GM12891 (cell line): ENCODE data around the genes PAQR7, SLC30A2, CD52 and HMGN2.

- RRBS: no CpG with 5 or more reads among the region's 15 CpGs
These were observed 72.0 kb upstream of the SELENON start for GRCh38 chr1:25727785-25728635.

GRCh38 chr1:25800909-25801433 is 978 bp downstream of the SELENON start:
- RRBS: no CpG with 5 or more reads among the region's 14 CpGs

DNA sequence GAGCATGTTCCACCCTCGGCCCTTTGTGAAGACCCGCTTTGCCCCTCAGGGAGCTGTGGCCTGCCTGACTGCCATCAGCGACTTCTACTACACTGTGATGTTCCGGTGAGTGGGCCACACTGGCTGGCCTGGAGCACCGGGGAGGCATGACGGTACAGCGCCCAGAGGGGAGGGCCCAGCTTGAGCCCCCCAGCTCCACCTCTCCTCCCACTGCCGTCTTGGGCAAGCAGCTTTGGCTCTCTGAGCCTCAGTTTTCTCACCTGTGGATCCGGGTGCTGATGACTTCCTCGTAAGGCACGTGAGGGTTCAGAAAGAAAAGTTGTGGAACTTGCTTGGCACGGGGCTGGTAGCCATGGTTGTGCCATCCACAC is 9.0 kb downstream of the SELENON start:
- RRBS: no CpG with 5 or more reads among the region's 12 CpGs

DNA sequence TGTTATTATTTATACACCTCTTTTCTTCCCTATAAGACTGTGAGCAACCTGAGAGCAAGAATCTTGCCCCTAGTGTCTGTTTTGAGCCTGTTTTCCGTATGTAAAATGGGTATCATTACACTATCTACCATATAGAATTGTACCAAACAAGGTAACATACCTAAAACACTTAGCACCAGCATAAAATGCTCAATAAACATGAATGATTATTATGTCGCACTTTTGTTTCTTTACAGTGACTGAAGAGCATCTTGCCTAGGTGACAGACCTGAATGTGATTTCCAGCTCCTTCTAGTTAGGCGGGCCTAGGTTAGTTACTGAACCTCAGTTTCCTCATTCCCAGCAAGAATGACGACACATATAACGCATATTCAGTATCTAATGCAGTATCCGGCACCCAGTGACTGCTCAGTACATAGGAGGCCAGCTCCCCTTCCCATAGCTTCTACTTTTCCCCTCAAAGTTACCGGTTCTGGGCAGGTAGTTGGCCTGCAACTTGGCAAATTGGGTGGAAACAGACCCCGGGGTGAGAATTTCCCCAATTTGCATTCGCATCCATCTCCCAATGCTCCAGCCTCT is 823 bp downstream of the AUNIP start:
- RRBS: 26% methylated on average over 2 of the region's 9 CpGs

GRCh38 chr1:25875403-25876336 is at the start of gene PAQR7:
Gene PAQR7 (minus strand): TSS chr1:25875708.
- RRBS: 2% methylated on average over 18 of the region's 81 CpGs

- RRBS: 3% methylated on average over 35 of the region's 60 CpGs
These were observed 16.3 kb upstream of the STMN1 start for GRCh38 chr1:25922245-25923143.

DNA sequence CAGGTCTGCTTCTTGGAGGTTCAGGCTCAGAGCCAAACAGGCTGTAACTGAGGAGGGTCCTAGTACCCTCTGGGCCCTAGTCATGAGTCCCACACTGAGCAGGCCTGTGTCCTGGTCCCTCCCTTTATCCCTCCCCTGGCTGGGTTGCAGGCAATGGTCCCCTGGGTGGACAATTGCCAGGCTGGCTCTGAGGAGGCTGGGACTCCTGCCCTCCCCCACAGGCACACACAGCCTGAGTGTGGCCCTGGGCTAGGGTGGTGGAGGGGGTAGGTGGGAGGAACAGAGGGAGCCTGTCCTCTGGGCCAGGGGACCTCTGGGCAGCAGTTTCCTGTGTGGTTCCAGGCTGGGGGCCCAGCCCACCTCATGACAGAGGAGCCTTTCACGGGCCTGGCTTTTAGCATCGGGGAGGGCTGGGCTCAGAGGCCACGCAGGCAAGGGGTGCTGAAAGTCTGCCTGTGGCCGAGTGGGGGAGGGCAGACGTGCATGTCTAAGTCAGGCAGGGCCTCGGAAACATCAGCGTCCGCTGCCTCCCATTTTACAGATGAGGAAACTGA is 6.9 kb downstream of the EXTL1 start:
- RRBS: no CpG with 5 or more reads among the region's 8 CpGs

DNA sequence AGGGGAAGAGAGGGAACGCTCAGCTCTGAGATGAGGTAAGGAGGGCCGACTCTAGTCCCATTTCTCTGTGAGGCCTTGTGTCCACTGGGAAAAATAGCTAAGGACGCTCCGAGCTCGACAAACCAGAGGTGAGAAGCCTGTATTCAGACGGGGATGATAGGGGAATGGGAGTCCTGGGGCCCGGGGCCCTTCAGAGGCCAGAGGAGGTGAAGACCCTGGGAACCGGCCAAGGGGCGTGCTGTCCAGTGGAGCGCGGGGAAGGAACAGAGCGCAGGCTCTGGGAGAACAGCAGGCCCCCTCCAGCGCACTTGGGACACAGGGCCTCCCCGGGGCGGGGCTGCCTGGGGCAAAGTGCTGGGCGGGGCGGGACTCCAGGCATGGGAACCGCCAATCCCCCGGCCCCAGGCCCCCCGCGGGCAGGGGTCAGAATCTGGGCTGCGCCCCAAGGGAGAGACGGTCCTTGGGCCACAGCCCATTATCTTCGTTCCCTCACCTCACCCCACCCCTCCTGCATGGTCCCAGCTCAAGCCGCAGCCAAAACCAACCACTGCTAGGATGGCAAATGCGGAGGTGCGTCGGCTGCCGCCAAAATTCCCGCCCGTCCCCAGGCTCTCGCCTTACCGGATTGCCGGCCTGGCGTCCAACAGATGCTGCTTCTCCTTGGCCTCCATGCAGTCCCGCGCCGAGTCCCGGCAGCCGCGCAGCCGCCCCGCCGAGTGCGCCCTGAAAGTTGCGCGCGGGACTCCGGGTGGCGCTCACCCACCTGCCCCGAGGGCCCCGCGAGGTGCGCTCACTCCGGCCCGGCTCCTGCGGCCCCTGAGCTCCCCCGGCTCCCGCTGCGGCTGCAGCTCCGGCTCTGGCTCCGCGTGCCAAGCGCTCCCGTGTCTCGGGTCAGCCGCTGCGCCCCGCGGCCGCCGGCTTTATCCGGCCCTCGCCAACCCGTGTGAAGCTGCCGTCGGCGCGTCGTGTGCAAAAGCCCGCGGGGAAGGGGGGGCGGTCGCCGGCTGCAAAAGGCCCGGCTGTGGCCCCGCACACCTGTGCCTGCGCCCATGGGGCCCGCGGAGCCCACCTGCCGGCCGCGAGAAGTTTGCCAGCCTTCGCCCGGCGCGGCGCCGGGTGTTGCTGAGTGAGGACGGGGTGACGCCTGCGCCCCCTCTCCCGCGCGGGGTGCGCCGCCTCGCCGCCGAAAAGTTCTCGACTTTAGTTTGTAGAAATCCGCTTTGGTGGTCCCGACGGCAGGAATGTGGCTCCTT is at the start of gene SLC30A2:
Gene SLC30A2, minus strand, starts transcription at position 893 of the 1,253 bp plus-strand sequence.
- RRBS: 6% methylated on average over 45 of the region's 114 CpGs

- RRBS: no CpG with 5 or more reads among the region's 16 CpGs
These were observed 3.8 kb upstream of the SLC30A2 start for GRCh38 chr1:26049370-26050389.

DNA sequence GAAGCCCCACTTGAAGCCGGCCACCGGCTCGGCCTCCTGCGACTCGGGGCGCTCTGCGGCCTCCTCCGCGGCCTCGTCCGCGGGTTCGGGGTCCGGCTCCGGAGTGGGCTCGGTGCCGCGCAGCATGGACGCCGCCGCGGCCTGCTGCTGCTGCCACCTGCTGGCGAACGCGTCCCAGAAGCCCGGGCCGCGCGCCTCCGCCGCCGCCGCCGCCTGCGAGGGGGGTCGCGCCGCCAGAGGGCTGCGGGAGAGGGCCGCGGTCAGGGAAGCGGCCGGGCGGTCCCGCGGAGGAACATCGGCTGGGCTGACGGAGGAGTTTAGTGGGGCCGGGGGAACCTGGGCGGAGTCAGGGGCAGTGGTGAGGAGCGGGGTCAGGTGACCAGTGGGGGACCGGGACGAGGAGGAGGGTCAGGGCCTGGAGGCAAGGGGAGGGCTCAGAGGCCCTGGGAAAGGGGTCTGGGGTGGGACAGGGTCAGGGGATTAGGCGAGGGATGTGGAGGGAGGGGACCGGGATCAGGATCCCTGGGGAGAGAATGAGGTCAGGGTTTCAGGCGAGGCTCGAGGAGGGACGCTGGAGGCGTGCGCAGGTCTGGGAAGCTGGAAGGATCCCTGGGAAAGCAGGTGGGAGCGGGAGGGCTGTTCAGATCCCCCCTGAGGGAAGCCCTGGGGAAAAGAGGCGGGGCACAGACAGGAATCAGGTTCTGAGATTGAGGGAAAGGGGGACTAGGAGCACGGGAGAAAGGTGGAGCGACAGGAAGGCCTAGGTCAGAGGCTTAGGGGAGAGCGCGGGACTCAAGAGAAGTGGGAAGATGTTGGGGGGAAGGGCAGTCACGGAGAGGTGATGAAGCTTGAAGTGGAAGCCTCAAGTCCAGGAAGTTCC is 4.3 kb downstream of the C1orf232 start:
- RRBS: 2% methylated on average over 46 of the region's 67 CpGs

DNA sequence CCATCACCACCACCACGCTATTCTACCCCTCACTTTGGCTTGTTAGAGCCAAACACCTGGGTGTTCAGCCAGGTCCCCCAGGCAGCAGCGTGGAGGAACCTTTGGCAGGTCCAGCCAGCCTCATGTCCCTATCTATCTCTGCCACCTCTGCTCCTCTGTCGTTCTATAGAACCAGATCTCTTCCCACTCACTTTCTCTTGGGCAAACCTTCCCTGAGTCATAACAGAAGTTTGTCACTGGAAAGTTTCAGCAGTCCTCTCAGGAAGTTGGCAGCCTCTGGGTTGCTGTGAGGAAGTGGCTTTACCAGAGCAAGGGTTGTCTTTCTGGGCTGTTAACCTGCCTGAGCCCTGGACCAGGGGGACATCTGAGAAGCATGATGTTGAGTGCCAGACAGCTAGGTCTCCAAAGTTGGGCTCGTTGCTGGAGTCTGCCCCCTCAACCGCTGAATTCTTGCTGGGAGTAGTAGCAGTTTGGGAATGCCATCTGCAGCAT is 1.0 kb upstream of the SH3BGRL3 start:
- RRBS: no CpG with 5 or more reads among the region's 5 CpGs

- RRBS: no CpG with 5 or more reads among the region's 5 CpGs
These were observed 1.8 kb upstream of the UBXN11 start for GRCh38 chr1:26308227-26308675.

GRCh38 chr1:26317517-26318241 is at the start of gene CD52:
Gene CD52 (plus strand): TSS chr1:26317958.
- RRBS: no CpG with 5 or more reads among the region's 10 CpGs

DNA sequence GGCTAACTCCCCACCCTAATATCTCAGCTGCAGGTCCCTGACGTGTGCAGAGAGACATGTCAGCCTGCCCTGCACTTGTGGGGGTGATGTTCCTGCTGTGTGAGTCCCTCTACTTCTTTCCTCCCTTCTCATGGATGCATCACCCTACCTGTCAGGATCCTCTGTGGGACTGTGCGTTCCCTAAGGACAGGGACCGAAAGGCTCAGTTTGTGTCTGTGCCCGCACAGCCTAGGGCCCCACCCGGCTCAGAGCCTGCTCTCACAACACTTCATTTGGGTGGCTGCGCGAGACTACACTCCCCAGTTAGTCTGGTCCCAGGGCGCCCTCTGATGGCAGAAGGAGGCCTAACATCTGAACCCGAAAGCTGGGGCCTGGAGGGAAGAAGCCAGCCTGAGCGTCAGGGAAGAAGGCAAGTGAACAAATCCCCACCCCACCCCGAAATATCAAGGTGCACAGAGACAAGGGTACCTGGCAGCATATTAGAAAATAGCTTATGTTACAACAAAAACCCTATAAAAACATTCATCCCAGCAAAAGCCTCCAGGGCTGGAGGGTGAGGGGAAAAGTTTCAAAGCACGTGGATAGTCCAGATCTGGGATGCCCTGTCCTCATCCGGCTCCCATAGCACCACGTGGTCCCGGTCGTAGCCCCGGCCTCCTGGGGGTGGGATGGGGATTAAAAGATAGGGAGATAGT is 3.8 kb downstream of the CD52 start:
- RRBS: no CpG with 5 or more reads among the region's 17 CpGs

- RRBS: no CpG with 5 or more reads among the region's 63 CpGs
These were observed at the start of gene HMGN2 for GRCh38 chr1:26471784-26472586. Gene HMGN2 (plus strand): TSS chr1:26472440.

GRCh38 chr1:26473353-26473961 is 1.2 kb downstream of the HMGN2 start:
- RRBS: no CpG with 5 or more reads among the region's 9 CpGs

DNA sequence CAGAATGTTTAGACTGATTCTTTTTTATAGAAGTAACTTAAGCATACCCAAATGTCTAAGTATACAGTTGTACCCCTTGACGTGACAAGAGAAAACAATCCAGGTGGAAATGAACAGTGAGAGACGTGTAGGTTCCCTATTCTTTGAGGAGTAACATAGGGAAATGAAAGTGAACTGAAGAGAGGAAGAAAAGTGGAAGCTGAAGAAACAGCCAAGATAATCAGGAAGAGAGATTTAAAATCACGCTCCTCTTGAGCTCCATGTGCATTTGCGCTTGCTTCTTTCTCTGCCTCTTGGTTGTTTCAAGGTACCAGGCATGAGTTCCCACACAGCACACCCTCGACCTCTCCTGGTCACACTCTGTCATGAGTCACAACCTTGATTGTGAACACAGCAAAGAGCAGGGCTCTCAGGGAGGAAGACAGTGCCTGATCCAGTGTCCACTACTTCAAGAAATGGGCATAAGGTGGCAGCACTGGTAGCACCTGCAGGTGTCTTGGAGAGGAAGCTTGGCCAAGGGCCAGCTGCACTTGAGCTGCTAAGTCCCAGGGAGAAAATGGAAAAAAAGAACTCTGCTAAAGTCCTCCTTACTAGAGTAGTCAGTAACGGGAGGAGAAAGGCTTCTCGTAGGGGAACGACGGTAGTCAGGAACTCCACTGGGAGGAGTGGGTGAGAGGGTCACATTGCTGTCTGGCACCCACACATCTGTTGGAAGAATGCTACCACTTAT is 18.4 kb upstream of the ARID1A start:
- RRBS: no CpG with 5 or more reads among the region's 9 CpGs

DNA sequence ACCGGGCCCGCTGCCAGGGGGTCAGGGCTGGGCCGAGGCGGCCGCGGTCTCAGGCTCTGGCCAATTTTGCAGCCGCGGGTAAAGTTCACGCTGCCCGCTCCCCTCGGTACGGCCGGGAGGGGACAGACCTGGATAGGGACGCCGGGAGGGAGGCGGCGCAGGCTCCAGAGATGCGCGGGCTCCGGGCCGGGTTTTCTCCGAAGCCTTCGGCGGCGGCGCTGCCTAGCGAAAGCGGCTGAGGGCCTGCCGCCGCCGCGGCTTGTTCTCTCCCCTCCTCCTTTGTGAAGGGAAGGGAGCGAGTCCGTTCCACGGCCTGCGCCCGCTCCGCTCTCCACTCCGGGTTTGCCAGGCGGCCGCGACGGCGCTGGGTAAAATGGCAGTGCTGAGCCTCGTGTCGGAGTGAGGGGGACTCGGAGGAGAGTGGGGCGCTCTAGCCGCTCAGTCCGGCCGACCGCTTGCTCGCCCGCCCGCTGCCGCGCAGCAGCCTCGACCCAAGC is 421 bp upstream of the ARID1A start:
- RRBS: under 1% methylated on average over 14 of the region's 58 CpGs

DNA sequence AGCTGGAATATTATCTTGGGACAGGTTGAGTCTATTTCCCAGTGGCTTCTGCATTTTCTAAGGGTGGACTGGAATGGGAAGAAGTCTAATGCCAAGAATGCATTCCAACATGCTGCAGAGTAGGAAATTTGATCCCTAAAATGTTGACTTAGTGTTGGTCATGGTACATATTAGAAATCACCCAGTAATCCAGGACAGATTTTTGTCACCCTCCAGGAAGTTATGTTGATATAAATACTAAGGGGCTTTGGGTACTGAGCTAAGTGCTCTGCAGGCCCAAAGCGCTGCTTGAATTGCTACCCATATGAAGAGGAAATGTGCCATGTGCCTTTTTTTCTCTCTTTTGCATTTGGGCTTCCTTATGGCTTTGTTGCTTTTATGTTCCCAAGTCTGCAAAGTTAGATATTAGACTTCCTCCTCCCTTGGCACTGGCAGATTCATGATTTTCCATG is 10.0 kb downstream of the ARID1A start:
- RRBS: no CpG with 5 or more reads among the region's 1 CpG

DNA sequence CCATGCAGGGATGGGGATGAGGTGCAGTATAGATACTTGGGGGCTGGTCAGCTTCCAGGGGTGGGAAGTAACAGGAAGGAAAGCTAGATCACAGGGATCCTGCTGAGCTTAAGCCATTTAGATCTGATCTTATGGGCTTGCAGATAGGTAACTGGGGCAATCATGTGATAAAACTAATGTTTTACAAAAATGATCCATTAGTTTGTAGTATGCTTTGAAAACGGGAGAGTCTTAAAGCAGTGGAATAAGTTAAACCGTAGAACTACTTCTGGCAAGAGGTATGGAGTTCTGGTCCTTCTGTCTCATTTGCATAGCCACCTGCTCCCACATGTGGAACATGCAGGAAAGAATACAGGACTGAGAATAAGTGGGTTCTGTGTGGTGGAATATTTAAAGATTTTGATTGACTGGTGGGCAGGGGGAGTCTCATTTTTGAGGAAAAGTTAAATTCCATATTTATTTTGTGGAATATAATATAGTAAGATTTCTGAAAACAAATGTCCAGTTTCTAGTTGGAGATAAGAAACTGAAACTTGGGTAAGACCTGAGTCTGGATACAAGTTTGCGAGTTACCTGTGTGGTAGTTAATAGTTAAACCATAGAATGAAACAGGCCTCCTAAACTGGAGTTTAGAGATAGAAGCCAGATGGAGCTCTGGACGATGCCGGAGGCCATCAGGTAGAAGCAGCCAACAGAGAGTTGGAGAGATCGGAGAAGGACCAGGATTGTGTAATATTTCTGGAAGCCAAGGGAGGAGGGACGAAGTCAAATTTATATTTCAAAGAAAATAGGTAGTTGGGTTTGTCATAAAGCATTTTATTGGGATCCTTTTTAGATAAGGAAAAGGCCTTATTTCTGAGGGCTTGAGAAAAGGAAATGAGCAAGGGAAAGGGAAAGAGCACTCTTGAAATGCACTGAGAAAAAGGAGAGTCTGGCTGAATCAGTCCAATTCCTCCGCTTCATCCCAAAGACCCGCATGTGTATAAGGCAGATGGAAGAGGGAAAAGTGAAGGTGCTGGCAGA is 45.0 kb downstream of the ARID1A start:
- RRBS: no CpG with 5 or more reads among the region's 9 CpGs